Skeletal muscle satellite cell (primary cell): Measurements from ENCODE around the genes VPS52 and RGL2.

GRCh38 chr6:33271524-33272200 is at the start of gene VPS52:
VPS52 (minus strand) TSS chr6:33271876.
- CAGE, long polyA plus RNA = start-site peak on the plus strand at chr6:33272074-33272113, 1,145 and 17 reads in 2 replicates

DNA sequence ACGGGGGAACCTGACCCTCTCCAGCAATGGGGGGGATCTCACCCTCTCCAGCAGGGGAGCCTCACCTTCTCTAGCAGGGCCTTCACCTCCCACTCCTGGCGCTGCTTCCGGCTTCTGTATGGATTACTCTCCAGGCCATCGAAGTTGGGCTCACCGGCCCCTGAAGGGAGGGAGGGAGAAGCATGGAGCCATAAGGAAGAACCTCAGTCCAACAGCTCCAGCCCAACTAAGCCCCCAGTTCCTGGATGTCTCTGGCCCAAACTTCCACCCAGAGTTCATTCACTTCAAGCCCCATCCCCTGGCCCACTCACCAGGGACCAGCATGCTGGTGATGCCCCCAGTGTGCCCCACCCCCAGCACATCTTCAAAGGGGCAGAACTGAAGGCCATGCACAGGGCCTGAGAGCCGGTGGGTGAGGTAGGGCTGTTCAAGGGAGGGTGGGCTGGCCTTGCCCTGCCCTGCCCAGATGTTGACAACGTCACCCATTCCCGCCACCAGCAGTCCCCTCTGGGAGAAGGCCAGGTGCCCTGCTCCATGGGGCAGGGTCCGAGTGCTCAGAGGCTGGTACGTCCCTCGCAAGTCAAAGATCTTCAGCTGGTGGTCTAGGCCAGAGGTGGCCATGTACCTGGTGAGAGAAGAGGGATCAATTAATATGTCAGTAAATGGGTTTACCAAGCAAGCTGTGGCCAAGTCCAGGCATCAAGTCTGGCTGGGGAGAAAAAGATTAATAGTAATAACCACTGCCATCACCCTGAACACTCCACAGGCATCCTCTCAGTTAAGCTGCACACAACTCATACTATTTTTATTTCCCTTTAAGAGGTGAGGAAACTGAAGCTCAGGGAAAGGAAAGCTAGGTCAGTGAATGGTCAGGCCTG is 3.7 kb downstream of the B3GALT4 start:
- CAGE, long polyA plus RNA = no peak

GRCh38 chr6:33297634-33297824 is 1.2 kb downstream of the RGL2 start:
- CAGE, long polyA plus RNA = no peak

DNA sequence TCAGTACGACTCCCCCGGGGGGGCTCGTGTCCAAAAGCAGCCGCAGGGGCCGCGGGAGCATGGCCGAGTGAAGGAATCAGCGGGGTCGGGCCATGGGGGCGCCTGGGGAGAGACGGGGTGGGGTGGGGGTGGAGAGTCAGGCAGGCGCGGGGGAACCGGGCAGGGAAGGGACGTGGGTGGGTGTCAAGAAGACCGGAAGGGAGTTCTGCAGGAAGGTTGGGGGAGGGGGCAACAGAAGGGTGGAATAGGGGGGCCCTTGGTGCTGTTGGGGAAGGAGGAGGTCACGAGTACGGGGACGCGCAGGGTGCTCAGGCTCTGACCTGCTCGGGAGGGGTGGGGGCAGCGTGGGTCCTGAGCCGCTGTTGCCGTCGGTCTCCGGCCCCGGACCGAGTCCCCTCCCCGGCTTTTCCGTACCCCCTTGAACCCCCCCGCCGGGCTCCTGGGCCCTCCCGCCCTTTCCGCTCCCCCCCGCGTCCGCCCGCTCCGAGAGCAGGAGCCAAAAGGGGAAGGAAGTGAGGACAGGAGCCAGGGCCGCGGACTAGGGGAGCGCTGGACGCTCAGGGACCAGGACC is at the start of gene RGL2:
Gene RGL2 (minus strand): TSS at position 393 of the 572 bp plus-strand sequence.
- CAGE, long polyA plus RNA = no peak

- CAGE, long polyA plus RNA = no peak
These were observed 7.5 kb upstream of the RGL2 start for GRCh38 chr6:33306228-33306709.

- CAGE, long polyA plus RNA = no peak
These were observed 14.7 kb upstream of the SMIM40 start for GRCh38 chr6:33343780-33344205.

- CAGE, long polyA plus RNA = no peak
These were observed 6.6 kb downstream of the SYNGAP1 start for GRCh38 chr6:33426437-33426847.

GRCh38 chr6:33443838-33444826 is 10.2 kb upstream of the ZBTB9 start:
- CAGE, long polyA plus RNA = no peak

DNA sequence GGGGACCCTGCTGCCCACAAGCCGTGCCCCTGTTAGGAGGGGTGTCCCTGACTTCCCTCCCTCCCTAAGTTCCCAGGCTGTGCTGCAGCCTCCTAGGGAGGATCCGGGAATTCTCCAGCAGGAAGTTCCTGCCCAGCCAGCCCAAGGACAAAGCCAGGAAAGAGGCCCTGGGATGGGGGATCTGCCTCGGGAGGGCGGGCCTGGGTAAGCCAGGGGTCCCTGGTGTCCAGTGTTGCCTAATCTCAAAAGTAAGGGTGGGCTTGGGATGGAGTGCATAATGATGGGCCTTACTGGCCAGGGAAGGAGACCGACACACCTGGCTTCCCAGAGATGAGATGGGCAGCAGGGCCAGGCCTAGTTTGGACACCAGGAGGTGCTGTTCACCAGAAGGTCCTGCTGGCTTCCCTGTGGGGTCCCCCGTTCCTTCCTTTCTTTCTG is 9.4 kb upstream of the BAK1 start:
- CAGE, long polyA plus RNA = no peak

DNA sequence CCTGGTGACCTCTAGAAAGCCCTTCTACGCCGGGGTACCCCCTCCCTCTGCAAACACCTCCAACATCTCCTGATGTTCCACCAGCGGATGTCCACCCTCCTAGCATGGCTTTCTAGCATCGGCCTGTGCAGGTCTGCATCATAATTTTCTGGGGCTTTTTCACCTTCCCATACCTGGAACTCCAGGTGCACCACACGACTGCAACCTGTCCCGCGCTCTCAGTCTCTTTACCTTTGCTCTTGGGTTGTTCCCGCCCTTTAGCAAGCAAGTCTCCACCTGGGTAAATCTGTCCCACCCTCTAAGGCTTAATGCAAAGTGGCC is 2.6 kb downstream of the ITPR3 start:
- CAGE, long polyA plus RNA = no peak

- CAGE, long polyA plus RNA = no peak
These were observed 42.5 kb downstream of the UQCC2 start for GRCh38 chr6:33668746-33669585.

DNA sequence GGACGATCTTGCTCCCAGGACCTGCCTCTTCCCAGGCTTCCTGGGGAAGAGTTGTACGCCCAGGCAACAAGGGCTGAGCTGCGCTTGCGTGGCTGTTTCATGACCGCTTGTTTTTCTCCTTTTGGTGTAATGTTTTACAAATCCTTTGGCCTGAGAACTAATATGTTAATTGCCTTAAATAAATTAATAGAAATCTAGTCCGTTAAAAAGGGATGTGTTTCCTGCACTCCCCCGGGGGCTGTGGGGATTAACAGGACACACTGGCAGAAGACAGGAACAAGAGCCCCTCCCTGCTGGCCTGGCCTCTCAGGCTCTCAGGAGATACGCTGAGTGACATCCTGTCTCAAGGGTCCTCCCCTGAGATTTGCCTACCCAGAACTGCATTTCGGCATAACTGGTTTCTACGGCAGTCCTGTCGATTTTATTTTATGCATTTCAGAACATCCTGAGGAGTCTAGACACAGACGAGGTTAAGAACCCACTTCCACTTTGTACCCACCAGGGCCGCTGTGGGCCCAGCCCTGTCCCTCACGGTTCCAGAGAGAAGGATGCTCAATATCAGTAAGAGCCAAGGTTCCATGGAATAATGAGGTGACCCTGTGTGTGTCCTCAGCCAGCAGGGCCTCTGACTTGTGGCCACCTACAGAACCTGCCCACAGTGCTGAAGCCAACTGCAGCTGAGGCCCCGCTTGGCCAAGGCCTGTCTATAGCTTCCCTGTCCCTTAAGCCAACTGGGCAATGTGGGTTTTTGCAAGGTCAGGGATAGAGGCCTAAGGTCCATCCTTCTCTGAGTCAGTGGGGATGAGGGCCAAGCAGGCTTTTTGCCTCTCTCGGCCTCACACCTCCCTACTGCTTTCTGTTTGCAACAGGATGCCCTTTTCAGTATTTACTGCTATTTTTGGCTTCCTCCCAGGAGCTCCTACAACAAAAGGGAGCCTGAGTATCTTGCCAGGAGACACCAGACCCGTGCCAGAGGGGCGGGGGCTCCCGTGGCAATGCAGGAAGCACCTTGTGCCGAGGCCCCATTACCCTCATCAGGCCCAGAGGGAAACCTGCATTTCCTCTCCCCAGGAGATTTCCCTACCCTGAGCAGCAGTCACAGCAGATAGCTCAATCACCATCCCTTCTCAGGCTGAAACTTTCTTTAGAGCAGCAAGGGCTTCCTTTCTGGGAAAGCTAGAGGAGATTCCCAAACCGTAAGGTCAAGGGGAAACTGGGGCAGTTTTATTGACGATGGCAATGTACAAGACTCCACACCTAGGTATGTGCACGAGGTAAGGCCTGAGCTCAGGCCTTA is 14.7 kb downstream of the UQCC2 start:
- CAGE, long polyA plus RNA = no peak

GRCh38 chr6:33742885-33743301 is 3.8 kb downstream of the IP6K3 start:
- CAGE, long polyA plus RNA = no peak

GRCh38 chr6:33748393-33749386 is 2.0 kb upstream of the IP6K3 start:
- CAGE, long polyA plus RNA = no peak

GRCh38 chr6:33771649-33772329 is 17.1 kb downstream of the LEMD2 start:
- CAGE, long polyA plus RNA = no peak

DNA sequence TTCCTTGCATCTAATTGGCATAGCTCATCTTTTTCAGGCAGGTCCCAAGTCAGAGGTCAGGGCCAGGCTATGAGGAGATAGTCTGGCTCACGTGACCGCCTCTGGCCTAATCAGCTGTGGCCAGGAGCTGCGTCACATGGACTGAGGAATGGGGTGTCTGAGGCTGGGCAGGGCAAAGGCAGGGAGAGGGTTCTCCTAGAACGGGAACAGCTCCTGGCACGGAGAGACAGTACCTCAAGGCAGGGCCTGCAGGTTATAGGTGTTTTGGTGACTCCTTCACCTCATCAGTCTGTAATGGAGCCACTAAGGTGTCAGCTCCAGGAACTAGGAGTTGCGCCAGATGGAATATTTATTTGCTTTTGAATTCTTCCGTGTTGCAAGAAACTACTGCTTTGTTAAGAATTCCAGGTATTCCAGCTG is 36.7 kb upstream of the MLN start:
- CAGE, long polyA plus RNA = no peak

GRCh38 chr6:34143557-34144637 is 2.0 kb downstream of the GRM4 start:
- CAGE, long polyA plus RNA = no peak

DNA sequence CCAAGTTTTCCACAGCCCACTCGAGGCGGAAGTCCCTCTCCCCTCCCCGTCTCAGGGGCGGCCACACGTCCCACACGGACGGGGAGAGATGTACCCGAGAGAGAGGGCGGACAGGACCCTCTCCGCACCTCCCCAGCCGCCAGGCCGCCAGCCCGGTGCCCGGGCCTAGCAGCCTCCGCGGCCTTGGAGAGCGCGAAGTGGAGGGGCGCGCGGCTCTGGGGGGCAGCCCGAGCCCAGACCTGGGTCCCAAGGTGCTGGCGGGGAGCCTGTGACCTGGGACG is 2.0 kb upstream of the HMGA1 start:
- CAGE, long polyA plus RNA = no peak

GRCh38 chr6:34235240-34236024 is 1.2 kb upstream of the HMGA1 start:
- CAGE, long polyA plus RNA = no peak

DNA sequence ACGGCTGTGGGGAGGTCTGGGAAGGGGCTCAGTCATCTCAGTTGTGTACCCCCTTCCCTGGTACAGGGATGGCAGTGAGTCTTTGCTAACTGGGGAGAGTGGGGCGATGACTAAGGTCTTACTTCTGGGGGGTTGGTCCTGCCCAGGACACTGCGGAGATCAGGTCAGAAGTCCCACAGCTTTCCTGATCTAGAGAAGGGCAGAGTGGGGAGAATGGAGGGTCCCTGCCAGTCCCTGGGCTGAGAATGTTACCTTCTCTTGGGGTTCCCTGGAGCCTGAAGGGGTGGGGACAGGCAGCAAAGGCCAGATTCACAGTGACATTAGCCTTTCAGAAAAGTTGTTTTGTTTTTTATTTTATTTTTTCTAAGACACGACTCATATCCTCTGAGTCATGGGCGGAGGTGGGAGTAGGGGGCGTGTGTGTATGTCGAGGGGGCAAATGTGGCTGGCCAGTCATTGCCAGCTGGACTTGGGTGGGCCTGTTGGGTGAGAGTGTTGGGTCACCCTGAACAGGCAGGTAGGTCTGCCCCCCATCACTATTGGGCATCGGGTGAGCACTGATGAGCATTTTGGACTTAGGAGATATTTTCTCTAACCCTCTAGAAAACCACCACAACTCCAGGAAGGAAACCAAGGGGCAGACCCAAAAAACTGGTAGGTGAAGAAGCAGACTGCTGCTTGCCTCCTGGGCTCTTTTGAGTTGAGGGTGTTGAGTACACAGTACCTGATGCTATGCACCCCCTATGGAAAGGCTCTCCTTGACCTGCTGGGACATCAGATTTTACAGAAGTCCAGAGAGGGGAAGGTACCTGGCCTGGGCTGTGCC is 5.7 kb downstream of the SMIM29 start:
- CAGE, long polyA plus RNA = no peak